A673 (cell line): ENCODE results near the genes USE1, UNC13A, MAP1S, MPV17L2 and RAB3A.

GRCh38 chr19:17101518-17102621 lies 26.3 kb downstream of the MYO9B start:
- PRO-cap: no peak

DNA sequence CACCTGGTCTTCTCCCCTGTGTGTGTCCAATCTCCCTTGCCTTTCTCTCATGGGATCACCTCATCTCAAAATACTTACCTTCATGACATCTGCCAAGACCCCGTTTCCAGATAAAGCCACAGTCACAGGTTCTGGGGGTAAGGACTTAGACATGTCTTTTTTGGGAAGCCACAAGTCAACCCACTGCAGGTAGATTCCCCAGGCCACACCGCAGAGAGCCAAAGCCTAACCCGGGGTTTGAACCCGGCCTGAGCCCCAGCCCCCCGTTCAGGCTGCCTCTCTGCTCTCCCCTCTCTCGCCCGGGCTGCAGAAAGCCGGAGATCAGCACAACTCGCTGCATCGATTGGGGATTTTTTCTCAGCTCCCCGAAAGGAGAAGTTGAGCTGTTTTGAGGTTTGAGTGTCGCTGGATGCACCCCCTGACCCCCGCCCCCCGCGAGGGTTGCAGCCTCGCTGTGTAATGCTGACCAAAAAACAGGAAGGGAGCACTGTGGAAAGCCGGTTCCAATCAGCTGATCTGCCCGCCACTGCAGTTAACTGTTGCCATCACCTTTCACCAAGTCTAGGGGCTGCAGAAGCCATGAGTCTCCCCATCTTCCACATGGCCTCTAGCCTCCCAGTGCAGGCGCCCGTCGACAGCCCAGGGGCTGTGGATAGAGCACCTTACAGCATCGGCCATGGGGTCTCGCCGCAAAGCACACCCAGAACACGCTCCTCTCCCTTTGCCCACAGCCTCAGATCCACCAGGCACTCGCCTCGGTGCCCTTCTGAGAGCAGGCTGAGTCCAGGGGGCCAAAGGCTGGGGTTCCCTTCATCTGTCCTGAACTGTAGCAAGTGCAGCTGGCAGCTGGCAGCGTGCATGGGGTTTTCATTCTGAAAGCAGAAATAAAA lies 34.4 kb downstream of the MYO9B start:
- PRO-cap: no peak

DNA sequence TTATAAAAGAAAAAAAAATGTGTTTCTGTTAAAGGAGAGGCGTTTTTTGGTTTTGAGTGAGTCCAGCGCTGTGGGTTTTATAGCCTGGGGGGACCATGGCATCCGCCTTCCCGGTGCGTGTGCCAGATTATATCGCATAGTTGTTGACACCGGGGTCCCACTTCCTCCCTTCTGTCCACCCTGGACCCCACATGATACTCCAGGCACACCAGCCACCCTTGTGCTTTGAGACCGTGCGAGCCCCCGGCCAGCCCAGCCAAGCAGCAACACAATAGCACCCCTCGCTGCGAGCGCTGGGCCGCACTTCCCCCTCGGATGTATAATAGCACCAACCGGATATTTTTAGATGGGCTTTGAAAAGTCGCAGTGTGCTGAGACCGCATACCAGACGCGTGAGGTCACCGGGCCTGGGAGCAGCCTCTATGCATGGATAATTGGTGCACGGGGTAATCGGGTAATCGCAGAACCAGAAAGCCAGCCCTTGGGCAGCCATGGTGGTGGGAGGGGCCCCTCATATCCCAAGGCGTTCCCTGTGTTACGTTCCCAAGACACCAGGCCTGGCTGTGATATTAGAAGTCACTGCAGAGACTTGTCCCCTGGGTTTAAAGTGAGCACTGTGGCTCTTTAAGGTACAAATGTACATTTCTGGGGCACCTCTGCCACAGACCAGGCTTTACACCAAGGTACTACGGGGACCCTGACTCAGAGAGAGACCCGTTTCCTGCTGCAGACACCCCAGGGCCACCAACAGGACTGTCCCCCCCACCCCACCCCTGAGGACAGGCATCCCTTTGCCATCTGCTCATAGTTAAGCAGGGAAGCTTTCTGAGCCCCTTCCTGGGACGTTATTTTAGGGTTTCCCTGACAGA lies 59.9 kb downstream of the MYO9B start:
- PRO-cap: bidirectional peak, plus-strand start at position 584 of the sequence, minus-strand start at position 227 of the sequence

- PRO-cap: no peak
Observed at GRCh38 chr19:17152538-17152853, 62.7 kb upstream of the USE1 start.

GRCh38 chr19:17214443-17215035 lies 618 bp upstream of the USE1 start:
- PRO-cap: no peak

DNA sequence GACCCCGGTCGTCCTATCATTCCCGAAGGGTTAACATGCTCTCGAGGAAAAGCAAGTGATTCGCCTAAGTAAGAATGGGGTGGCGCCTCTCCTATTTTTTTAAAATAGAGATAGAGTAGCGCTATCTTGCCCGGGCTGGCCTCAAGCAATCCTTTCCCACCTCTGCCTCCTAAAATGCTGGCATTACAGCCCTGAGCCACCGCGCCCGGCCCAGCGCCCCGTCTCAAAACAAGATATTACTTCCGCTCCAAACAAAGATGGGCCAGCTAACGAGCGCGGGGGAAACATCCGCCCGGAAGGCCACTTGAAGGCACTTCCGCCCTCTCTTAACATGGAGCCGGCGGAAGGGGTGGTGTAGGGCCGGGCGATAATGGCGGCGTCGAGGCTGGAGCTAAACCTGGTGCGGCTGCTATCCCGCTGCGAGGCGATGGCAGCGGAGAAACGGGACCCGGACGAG lies at the start of gene USE1:
TSS of gene USE1 (plus strand) at position 322 of the 457 bp plus-strand sequence.
- PRO-cap: bidirectional peak, plus-strand start at position 332 of the sequence, minus-strand start at position 230 of the sequence

- PRO-cap: no peak
Observed at GRCh38 chr19:17572239-17572909, 16.9 kb downstream of the COLGALT1 start.

- PRO-cap: unidirectional peak, minus-strand start at chr19:17688337
Observed at GRCh38 chr19:17688065-17688894, at the start of gene UNC13A. Gene UNC13A, minus strand, starts transcription at chr19:17688354.

GRCh38 chr19:17719099-17719646 lies at the start of gene MAP1S:
Gene MAP1S, plus strand, starts transcription at chr19:17719480.
- PRO-cap: bidirectional peak, plus-strand start at chr19:17719480, minus-strand start at chr19:17719377

- PRO-cap: no peak
Observed at GRCh38 chr19:17830013-17830894, 8.9 kb upstream of the INSL3 start.

GRCh38 chr19:17846169-17846959 lies 1.4 kb downstream of the JAK3 start:
- PRO-cap: no peak

DNA sequence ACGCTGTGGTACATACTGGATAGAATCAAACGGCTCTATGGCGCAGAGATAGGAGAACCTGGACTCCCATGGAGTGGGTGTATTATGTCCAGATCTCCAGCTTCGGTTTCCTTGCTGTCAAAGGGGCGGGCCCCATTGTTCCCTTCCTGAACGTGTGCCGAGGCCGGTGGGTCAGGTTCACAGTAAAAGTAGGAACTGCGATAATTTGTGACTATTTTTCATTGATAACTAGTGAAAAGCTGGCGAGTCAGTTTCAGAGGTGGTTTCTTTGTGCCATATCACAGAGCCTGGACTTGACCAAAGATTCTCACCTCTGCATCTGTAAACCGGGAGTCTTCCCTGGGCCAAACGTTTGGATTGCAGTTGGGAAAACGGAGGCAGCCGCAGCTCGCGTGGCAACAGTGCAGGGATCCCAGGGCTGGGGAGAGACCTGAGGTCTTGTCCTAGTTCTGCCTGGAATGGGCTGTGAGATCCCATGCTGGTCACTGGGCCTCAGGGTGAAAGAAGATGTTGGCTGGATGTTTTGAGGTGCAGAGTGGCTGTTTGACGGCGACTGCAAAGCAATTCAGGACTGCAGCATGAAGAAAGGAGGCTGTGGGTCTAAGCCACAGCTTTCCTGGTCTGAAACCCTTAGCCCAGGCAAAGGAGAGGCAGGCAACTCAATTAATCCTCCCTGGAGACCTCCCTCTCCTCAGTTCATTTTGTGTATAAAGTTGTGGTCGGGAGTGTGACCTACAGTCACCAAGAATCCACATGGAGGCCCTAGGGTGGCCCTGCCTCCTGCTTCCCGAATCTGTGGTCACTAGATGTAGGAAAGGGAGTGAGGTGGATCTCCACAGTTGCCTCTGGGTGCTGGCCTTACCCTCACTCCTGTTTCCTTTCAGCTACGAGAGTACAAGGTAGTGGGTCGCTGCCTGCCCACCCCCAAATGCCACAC lies 967 bp downstream of the RPL18A start:
- PRO-cap: no peak

DNA sequence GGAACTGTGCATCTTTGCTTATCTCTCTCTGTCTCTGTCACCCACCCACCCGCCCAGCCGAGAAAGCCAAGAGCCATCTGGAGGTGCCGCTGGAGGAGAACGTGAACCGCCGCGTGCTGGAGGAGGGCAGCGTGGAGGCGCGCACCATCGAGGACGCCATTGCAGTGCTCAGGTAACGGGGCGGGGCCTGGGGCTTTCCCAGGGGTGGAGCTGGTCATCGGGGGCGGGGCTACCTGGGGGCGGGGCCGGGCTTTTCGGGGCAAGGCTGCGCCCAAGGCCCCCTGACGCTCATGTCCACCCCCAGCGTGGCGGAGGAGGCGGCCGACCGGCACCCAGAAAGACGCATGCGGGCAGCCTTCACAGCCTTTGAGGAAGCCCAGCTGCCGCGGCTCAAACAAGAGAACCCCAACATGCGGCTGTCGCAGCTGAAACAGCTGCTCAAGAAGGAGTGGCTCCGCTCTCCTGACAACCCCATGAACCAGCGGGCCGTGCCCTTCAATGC lies 10.4 kb downstream of the CCDC124 start:
- PRO-cap: bidirectional peak, plus-strand start at position 291 of the sequence, minus-strand start at position 161 of the sequence

DNA sequence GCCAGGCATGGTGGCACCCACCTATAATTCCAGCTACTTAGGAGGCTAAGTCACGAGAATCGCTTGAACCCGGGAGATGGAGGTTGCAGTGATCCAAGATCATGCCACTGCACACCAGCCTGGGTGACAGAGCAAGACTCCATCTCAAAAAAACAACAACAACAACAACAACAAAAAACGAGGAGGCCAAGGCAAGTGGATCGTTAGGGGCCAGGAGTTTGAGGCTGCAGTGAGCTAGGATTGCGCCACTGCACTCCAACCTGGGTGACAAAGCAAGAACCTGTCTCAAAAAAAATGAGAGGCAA lies 5.3 kb downstream of the PIK3R2 start:
- PRO-cap: no peak

DNA sequence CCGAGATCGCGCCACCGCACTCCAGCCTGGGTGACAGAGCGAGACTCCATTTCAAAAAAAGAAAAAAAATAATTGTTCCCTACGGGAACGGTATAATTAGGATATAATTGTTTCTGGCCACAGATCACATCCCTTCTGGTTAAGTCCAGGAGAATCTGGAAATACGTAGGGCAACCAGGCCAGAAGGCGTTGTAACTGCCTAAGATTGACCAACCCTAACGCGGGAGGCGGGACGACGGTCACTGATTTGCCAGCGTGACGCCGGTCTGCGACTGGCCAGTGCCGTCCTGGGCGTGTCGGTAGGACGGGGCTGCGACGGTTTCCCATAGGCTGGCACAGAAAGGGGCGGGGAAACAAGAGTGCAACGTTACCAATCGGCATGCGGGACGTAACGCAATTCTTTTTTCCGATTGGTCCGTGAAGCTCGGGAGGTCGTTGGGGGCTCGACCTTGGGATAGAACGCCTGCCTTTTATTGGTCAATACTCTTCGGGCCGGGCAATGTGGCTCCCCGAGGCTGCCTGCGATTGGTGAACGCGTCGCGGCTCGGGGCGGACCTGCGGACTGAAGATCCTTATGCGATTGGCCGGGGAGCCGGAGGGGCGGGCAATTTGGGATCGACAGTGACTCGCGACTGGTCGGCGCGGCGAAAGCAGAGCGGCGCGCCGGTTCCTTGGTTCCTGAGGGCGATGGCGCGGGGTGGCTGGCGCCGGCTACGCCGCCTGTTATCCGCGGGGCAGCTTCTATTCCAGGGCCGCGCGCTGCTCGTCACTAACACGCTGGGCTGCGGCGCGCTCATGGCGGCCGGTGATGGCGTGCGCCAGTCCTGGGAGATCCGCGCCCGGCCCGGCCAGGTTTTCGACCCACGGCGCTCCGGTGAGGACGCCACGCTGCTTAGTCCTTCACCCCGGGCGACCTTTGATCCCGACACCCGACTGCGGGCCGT lies at the start of gene MPV17L2:
TSS of gene MPV17L2 (plus strand) at position 624 of the 944 bp plus-strand sequence.
- PRO-cap: bidirectional peak, plus-strand start at position 499 of the sequence, minus-strand start at position 197 of the sequence; unidirectional peak, plus-strand start at position 653 of the sequence

DNA sequence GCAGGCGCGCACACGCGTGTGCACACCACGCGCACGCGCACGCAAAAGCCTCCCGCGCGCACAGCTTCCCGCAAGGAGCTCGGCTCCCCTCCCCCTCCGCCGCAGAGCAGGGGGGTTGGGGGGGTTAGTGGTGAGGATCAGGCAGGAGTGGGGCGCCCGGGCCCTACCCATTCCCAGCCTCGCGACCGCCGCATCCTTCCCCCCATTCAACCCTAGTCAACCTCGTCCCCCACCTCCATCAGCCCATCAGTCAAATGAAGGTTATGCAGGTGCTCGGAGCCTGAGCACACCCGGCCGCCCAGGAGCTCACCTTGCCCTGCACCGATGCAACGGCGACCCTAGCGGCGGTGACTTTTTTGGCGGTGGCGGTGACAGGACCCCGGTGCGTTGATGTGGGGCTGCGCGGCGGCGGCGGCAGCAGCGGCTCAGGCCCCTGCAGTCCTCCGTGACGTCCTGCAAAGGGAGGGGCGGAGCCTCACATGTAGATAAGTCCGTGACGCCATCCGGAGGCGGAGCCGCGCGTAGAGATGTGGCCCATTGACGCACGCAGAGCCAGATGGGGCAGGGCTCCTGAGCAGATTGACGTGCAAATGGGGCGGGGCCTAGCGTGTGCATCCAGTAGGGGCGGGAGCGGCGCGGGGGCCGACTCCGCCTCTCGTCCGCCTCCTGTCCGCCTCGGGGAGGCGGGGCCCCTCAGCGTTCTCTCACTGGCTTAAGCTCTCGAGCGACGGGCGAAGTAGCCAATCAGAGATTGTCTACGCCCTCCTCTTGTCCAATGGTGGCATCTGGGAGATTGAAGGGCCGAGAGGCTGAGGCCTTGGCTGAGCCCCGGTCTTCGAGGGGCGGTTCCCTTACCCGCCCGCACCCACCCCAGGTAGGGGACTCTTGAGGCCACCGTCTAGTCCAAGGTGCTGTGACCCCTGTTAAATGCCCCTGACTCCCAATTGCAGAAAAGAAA lies at the start of gene RAB3A:
TSS of gene RAB3A (minus strand) at position 457 of the 958 bp plus-strand sequence.
- PRO-cap: unidirectional peak, minus-strand start at position 455 of the sequence

DNA sequence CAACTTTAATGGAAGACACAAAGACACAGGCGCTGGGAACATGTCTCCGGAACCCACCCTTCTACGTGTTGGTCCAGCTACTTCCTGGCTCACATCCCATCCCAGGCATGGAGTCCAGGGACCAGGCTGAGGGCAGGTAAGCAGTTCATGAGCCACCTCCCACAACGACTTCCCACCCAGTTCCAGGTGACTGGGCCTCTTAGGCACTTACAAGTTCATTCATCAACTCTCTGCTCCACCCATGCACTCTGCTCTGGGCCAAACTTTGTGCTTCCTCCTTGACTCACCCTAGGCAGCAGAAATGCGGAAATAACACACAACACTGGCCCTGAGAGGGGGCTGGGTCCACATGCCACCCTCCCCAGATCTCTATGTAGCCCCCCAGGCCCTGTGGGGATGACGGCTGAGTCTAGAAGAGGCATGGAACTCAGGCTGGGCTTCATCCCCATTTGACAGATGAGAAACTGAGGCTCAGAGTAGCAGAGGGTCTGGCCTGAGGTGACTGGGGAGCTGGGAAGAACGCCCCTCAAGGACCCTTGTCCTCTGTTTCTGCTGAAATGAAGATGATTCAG lies 20.5 kb downstream of the IQCN start:
- PRO-cap: no peak

- PRO-cap: no peak
Observed at GRCh38 chr19:18265129-18265816, 9.0 kb downstream of the IQCN start.

DNA sequence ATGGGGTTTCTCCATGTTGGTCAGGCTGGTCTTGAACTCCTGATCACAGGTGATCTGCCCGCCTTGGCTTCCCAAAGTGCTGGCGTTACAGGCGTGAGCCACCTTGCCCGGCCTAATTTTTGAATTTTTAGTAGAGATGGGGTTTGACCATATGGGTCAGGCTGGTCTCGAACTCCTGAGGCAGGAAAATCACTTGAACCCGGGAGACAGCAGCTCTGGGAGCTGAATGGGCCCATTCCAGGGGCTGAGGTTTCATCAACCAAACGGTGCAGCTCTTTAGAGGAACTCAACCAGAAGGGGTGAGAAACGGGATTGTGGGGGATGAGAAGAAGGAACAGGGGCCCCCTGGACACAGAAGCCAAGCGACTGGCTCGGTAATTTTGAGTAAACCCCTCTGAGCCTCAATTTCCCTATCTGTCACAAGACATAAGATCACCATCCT lies 712 bp downstream of the IQCN start:
- PRO-cap: no peak

DNA sequence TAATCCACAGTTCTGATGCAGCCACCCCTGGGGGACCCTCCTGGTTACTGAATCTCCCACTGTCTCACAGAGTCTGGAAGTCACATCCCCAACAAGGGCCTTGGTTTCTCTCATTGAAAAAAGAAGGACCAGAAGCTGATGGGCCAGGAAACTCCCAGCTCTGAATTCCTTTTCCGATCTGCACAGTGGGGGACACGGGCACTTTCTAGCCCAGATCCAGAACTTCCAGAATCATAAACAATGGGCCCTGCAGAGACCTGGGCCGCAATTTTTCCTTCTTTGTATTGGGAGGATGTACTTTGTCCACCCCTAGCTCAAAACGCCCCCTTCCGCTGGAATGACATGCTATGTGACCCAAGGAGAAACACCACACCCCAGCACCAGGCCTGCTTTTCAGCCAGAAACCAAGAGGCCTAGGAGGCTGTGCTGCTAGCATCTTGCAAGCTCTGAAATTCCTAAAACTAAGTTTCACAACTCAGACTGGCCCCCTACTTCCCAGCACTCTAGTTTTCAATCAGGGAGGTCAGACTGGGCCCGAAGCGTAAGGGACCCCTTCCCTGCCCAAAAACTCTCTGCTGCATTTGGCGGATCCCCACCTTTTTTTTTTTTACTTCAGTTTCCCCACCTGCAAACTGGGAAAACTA lies 623 bp downstream of the LSM4 start:
- PRO-cap: bidirectional peak, plus-strand start at position 400 of the sequence, minus-strand start at position 281 of the sequence